Retinal pigment epithelial cell (primary cell): ENCODE results near the genes PPAN, ICAM5, FDX2 and KRI1.

- RRBS: no CpG with 5 or more reads among the region's 79 CpGs
Measured at GRCh38 chr19:9791546-9792620, 23.3 kb upstream of the ZNF846 start.

- RRBS: 95% methylated on average over 3 of the region's 42 CpGs
Measured at GRCh38 chr19:9810337-9811692, 8.1 kb downstream of the FBXL12 start.

- RRBS: 4% methylated on average over 19 of the region's 32 CpGs
Measured at GRCh38 chr19:9966404-9967102, 30.2 kb upstream of the OLFM2 start.

DNA sequence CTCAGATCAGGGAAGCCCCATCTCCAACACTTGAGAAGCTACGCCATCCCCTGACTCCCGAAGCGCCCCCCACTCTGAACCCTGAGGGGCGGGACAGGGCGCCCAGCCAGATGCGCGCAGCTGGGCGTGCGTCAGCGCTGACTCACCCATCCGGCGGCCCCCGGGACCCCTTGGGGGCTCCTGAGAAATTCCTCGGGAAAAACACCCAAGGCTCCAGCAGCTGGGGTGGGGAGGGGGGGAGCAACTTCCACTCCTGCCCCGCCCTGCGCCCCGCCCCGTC lies 1.1 kb downstream of the COL5A3 start:
- RRBS: no CpG with 5 or more reads among the region's 18 CpGs

DNA sequence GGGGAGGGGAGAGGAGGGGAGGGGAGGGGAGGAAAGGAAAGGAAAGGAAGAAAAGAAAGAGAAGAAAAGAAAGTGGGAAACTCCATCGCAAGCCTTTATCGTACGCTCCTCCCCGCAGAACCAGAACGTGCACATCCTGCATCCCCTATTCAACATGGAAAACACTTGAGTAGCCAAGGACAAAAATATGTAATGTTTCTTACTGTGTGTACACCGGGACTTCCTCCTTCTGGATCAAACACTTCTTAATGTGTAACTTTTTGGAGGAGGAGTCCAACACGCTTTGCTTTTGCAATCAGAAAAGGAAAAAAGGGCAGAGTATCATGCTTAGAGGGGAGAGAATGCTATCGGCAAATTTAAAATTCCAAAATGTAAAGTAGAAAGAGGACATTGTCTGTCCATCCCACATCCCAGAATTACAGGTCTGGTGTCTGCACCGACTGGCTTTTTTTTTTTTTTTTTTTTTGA lies 7.8 kb upstream of the SHFL start:
- RRBS: no CpG with 5 or more reads among the region's 9 CpGs

- RRBS: 10% methylated on average over 39 of the region's 83 CpGs
Measured at GRCh38 chr19:10105820-10106946, at the start of gene PPAN. PPAN (plus strand) TSS chr19:10106362.

GRCh38 chr19:10110035-10110908 lies 1.2 kb upstream of the P2RY11 start:
- RRBS: no CpG with 5 or more reads among the region's 46 CpGs

DNA sequence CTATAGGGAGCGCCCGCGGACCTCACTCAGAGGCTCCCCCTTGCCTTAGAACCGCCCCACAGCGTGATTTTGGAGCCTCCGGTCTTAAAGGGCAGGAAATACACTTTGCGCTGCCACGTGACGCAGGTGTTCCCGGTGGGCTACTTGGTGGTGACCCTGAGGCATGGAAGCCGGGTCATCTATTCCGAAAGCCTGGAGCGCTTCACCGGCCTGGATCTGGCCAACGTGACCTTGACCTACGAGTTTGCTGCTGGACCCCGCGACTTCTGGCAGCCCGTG lies 671 bp downstream of the ICAM4 start:
- RRBS: 9% methylated on average over 4 of the region's 19 CpGs

- RRBS: 2% methylated on average over 12 of the region's 80 CpGs
Measured at GRCh38 chr19:10289240-10290211, at the start of gene ICAM5. ICAM5 (plus strand) TSS chr19:10289952.

DNA sequence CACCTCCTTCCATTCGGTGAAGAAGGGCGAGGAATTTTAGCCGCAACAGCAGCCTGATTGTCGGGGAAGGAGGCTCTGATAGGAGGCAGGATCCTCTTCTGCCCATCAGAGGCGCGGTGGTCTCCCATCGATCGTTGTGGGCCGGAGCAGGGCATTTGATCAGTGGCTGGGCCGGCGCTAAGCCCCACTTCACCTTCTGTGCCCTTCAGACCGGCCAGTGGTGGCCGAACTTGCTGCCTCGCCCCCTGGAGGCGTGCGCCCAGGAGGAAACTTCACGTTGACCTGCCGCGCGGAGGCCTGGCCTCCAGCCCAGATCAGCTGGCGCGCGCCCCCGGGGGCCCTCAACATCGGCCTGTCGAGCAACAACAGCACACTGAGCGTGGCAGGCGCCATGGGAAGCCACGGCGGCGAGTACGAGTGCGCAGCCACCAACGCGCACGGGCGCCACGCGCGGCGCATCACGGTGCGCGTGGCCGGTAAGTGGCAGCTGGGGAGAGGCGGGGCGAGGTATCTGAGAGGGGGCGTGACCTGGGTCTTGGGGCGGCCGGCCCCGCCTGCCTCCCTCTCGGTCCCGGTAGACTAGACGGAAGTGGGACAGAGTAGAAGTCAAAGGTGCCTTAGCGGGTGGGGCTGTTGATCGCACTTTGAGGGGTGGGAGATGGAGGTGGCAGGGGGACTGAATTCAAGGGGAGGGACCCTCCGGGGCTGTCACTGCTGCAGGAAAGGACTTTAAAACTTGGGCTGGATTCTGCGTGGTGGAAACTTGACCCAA lies 5.6 kb downstream of the ICAM5 start:
- RRBS: under 1% methylated on average over 8 of the region's 58 CpGs

GRCh38 chr19:10315346-10316357 lies at the start of gene FDX2:
FDX2 (minus strand) TSS chr19:10316015.
- RRBS: 1% methylated on average over 19 of the region's 57 CpGs

DNA sequence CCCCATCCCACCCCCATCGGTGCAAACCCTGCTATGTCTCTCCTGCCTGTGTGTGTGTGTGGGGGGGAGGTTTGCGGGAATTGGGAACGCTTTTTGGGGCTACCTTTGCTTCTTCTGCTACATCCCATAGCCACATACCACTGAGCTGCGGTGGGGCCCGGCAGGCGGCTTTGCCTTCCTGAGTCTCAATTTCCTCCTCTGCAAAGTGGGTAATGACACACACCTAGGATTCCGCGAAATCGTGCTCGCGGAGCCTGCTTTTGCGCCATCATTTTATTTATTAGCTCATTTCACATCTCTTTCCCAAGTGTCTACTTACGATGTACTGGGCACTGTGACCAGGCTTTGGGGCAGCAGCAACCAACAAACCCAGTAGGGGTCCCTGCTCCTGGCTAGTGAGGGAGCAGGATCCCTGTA lies 2.1 kb upstream of the CDC37 start:
- RRBS: no CpG with 5 or more reads among the region's 13 CpGs

GRCh38 chr19:10423922-10424325 lies 3.6 kb downstream of the PDE4A start:
- RRBS: no CpG with 5 or more reads among the region's 11 CpGs

DNA sequence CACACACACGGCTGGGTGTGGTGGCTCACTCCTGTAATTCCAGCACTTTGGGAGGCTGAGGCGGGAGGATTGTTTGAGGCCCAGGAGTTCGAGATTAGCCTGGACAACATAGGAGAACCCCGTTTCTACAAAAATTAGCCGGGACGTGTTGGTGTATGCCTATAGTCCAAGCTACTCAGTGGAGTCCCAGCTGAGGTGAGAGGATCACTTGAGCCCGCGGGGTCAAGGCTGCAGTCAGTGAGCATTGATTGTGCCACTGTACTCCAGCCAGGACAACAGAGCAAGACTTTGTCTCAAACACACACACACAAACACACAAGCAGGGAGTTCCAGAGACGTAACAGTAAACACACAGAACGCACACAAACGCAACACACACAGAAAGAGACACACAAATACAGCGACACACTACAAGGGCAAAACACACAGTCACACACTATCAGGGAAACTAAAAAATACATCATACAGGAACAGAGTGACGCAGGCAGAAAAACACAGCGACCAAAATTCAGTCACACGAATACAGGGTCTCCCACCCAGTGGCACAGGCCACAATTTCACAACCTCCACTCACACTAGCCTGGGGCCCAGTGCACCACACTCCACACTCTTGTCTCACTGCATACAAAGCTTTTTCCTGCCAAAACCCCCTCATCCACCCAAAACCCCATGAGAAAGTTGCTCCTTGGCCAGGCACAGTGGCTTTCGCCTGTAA lies 1.5 kb downstream of the S1PR5 start:
- RRBS: no CpG with 5 or more reads among the region's 16 CpGs

GRCh38 chr19:10553727-10554884 lies 10.4 kb downstream of the ATG4D start:
- RRBS: 60% methylated on average over 2 of the region's 30 CpGs

GRCh38 chr19:10565491-10566549 lies at the start of gene KRI1:
KRI1 (minus strand) TSS chr19:10566010.
- RRBS: under 1% methylated on average over 32 of the region's 98 CpGs

GRCh38 chr19:10654518-10655218 lies 522 bp downstream of the ILF3 start:
- RRBS: under 1% methylated on average over 10 of the region's 73 CpGs

GRCh38 chr19:10655681-10656230 lies 1.6 kb downstream of the ILF3 start:
- RRBS: no CpG with 5 or more reads among the region's 9 CpGs

GRCh38 chr19:10678634-10679414 lies 22.4 kb upstream of the QTRT1 start:
- RRBS: no CpG with 5 or more reads among the region's 25 CpGs

DNA sequence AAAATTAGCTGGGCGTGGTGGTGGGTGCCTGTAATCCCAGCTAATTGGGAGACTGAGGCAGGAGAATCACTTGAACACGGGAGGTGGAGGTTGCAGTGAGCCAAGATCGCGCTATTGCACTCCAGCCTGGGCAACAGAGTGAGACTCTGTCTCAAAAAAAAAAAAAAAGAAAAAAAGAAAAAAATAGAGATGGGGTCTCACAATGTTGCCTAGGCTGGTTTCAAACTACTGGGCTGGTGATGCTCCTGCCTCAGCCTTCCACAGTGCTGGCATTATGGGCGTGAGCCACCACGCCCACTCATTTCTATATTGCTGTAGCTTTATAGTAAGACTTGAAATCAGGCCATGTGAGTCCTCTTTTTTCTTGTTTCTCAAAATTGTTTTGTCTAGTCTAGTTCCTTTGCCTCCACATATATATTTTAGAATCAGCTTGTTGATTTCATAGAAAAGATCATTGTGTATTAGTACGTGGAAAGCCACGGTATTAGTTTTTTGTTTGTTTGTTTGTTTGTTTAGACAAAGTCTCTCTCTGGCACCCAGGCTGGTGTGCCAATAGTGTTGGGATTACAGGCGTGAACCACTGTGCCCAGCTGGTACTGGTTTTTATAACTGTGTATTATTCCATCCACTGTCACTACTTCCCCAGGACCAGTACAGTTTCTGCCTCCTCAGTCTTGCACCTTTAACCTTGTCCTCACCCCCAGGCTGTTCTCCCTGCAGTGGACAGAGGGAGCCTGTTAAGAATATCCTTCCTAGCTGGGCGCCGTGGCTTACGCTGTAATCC lies 18.4 kb downstream of the DNM2 start:
- RRBS: no CpG with 5 or more reads among the region's 12 CpGs